ENCODE data around the gene CTIF.

- RRBS, result 0% methylated on average over 3 of the region's 42 CpGs
Measured at GRCh38 chr18:48538814-48539414, at the start of gene CTIF. TSS of gene CTIF (plus strand) at chr18:48539031.

DNA sequence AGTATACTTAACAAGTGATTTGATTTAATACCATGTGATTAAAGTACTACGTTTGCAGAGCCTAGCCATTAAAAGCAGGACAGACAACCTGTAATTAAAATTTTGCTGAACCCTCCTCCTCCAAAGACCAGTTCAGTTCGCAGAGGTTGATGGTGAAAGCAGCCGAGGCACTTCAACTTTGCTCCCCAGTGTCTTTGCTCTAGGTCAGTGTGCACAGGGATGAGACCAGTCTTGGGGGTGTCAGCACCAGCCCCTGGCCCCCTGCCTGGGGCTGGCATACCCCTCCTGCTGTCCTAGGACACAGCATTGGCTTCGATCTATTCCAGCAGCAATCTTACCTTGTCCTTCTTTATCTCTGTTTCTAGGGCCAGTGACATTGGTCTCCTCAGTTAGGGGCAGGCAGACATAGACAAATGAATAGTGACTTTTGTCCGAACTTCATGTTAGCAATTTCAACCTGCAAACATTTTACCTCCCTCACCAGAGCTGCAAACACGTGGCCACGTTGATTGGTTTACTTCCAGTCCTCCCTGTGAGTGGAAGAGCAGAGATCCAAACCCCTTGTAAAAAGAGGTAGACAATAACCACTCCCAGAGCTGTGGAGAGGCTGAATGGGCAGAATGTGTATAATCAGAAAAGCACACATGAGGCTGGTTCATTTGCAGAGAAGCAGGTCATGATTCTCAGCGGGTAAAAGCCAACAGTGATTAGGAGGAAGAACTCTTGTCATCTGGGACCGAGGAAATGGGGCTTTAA is 30.9 kb downstream of the CTIF start:
- RRBS, result no CpG with 5 or more reads among the region's 9 CpGs

DNA sequence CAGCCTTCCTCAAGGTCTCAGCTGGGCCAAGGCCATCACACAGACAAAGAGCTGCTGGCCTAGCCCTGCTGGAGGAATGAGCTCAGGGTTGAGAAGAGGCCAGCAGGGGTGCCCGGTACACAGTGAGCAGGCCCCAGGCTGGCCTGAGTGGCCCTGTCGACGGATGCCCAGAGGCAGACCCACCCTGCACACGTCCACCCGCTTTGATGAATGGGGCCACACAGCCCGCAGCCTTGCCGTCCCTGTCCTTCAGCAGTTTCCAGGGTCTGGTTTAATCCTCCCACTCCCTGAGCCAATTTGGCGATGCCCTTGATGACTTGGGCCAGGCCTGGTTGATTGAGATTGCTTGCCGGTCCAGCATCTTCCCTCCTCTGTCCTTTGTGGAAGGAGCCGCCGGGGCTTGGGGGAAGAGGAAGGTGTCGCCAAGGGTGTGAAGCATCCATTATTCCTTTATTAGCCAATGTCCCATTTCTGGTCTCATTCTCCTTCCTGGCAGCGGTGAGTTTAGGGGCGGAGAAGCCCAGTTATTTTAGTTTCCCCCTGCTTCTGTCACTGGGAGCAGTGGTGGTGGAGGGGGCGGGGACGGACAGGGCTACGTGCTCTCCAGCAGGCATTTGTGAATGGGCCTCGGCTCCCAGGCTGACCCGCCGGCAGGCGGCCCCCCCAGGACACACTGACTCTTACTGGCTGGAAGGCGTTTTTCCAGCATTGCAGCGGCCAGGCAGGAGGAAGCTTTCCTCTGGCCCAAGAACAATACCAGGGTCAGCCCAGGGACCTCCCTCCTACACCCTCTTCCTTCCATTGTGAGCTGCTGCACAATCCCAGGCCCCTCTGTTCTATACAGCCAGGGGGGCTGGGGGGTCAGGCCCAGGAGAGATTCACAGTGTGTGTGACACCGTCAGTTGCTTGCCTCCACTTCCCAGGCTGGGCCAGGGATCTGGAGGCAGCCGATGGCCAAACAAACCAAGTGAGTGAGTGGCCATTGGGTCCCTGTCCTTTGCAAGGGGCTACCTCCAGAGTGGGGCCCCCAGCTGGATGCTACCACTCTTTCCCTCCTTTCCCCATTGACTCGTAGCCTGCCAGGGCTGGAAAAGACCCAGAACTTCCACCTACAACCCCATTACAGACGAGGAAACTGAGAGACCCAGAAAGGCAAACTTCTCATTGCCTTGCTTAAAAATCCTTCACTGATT is 141.9 kb downstream of the CTIF start:
- RRBS, result no CpG with 5 or more reads among the region's 27 CpGs

GRCh38 chr18:48813733-48814690 is 136.8 kb downstream of the SMAD7 start:
- RRBS, result no CpG with 5 or more reads among the region's 5 CpGs

- RRBS, result 19% methylated on average over 2 of the region's 24 CpGs
Measured at GRCh38 chr18:48917458-48918410, 33.0 kb downstream of the SMAD7 start.

DNA sequence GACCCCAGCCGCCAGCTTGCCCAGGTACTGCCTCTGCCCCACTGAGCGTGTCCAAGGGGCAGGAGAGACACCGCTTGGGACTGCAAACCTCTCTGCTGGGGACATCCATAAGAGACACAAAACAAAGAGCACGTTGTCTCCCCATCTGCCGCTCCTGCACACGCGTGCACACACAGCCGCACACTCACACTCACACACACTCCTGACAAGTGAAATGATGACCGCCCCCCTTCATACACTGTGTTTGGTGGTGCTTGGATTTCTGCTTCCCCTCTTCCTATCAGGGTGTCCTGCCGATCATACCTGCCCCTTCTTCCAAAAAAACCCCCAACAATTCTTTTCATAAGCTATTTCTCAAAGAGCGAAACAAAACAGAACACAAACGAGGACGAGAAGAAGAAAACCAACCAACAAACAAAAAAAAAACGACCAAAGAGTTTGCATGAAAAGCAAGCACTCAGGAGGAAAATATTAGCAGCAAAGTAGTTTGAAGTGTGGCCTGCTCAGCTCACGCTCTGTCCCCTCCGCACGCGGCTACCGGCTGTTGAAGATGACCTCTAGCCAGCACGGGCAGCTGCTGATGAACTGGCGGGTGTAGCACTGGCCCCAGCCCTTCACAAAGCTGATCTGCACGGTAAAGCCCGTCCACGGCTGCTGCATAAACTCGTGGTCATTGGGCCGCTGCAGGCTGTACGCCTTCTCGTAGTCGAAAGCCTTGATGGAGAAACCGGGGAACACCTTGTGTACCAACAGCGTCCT is 29.7 kb downstream of the SMAD7 start:
- RRBS, result 100% methylated on average over 1 of the region's 31 CpGs

DNA sequence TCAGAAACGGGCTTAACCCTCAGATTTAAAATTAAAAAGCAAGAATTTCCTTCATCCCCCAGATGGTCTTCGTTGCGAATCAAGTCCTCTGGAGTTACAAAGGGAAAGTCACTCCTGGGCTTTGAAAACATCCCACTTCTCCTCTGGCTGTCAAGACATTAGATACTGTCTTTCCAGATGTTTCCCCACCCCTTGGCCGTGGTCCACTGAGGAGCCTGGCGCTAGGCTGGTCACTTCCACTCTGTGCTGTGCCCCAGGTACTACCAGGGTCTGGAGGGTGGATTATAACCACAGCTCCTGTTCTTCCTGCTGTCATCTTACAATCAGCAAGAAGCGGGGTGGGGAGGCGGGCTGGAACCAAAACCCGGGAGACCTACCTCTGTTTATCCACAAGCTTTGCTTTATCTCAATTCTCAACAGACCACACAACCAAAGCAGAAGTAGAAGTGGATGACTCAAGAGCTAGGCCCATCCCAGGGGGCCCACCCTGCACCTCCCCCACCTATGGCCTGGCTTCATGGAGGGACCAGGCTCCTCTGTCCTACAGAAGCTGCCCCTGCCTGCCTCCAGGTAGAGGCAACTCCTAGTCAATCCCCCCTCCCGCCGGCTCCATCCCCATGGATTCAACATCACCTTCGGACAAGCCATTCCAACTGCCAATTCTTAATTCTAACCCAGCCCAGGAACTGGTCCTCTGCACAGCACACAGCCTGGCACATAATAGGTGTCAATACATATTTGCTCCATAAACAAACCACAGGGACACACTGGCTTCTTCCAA is 17.8 kb downstream of the SMAD7 start:
- RRBS, result no CpG with 5 or more reads among the region's 11 CpGs

GRCh38 chr18:48947524-48947976 is 3.2 kb downstream of the SMAD7 start:
- RRBS, result no CpG with 5 or more reads among the region's 3 CpGs

GRCh38 chr18:48950759-48950951 is 110 bp downstream of the SMAD7 start:
- RRBS, result no CpG with 5 or more reads among the region's 14 CpGs

DNA sequence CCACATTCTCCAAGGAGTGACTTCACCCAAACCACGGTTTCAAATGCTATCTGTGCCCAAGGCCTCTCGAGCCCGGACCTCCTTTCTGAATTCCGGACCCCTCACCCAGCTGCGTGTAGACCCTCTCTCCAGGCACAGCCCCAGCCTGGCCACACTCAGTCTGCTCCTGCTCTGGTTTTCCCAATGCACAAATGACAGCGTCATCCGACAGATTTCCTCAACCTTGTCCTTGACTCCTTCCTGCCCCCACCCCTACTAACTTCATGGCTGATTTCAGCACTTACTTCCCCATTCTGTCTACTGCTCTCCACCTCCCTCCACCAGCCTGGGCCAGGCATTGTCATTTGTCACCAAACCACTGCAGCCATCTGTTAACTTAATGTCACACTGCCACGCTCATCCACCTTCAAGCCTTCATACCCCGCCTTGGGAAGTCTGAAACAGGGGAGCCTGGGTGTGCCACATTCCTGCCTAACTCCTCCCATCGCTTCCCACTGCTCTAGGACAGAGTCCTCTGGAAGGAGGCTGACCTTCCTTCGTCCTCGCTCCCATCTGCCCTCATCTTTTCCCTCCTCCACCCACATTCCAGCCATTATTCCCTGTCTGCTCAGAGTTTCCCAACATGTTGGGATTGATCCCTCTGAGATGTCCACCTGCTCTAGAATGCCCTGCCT is 42.0 kb upstream of the SMAD7 start:
- RRBS, result no CpG with 5 or more reads among the region's 12 CpGs

DNA sequence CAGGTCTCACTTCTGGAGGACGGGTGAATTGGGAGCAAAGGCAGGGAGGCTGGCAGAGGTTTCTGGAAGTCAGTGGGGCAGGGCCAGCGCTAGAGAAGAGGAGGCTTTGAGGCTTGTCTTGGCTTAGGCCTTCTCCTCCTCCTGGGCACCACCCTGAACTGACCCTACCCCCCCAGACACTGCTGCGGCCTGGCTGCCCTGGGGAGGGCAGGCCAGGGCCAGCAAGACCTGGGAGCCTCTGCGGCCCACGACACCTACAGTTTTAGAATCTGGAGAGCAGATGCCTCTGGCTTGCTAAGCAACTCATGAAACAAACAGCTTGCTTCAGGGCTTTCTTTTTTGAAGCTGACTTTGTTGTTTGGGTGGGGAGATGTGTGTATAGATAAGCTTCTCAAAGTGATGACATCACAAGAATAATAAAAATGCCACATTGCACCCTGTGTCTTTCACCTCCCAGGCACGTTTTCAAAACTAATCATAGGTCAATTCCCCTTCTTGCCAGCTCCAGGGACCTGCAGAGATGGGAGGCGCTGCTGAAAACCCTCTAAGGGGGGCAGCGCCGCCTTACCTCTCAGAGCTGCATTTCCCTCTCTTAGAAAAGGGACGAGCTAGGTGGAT is 46.2 kb upstream of the SMAD7 start:
- RRBS, result no CpG with 5 or more reads among the region's 10 CpGs

DNA sequence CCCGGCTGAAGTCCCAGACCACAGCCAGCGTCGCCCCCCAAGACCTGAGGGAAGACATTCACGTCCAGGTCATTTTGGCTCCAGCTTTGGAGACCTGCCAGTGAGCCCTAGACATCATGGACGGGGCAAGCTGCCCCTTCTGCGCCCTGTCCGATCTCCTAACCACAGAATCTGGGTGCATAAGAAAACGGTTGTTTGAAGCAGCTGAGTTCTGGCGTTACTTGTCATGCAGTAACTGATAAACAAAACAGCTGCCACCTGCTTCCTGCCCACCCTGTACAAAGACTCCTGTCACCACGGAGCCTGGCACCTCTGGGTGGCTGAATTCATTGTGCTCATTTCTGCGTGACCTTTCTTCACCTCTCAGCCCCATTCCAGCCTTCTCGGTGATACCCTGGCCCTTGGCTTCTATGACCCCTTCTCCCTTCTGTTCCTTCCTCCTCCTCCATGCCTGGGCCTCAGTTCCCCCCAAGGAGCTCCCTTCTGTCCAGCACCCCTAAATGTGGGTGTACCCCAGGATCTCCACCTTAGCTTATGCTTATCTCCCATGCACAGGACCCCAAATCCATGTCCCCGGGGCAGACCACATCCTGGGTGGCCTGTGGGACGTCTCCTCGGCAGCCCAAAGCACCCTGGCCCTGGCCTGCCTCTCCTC is 72.7 kb upstream of the SMAD7 start:
- RRBS, result no CpG with 5 or more reads among the region's 15 CpGs

DNA sequence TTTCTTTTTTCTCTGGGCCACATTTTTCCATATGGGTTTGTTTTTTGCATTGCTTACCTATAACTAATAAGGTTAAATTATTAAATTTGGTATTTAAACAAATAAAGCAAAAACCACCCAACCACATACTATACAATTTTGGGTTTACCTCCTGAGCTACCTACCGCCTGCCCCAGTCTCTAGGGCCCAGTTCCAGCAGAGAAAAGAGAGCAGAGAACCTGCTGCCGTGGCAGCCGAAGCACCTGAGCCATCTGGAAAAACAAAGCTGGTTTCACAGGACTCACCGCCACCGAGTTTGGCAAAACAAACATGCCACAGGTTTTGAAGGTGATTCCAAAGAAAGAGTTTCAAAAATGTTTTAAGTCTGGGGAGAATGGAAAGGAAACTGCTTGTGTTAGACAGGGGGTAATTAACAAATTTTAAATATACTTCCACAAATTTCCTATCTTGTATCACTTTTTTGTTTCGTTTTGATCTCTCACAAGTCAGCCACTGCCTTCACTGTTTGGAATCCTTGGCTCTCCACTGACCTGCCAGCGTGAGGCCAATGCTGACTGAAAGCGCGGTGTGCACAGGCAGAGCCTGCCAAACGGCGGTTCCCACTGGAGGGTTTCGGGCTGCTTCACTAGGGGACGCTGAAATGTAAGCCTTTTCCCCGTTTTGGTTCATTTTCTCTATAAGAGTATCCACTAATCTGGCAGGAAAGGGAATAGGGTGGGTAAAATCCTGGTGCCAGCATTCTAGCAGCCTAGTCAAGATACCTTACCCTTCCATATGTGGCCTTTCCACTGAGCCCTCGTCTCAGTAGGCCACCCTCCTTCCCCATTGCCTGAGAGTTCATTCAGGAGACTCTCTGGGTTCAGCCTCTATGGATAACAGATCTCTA is 91.7 kb downstream of the DYM start:
- RRBS, result no CpG with 5 or more reads among the region's 15 CpGs

GRCh38 chr18:49651063-49651472 is 89.2 kb downstream of the LIPG start:
- RRBS, result no CpG with 5 or more reads among the region's 9 CpGs

GRCh38 chr18:49729642-49730058 is 83.7 kb downstream of the ACAA2 start:
- RRBS, result no CpG with 5 or more reads among the region's 3 CpGs

DNA sequence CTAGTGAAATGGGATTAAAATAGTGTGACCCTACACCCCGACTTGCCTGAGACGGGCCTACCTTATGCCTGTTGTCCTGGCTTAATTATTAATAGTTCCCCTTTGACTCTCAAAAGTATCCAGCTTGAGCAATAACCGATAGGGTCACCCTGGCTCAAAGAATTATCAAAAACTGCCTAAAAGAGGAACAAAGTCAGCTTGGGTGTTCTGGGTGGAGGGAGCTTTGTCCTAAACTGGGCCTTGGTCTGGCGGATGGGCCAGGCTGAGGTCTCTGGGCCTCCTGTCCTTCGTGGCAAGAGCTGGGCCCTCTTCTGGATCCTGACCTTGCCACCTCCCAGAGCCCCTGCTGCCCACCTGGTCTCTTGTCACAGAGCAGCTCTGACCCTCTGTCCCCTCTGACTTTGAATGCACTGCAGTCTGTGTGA is 56.3 kb downstream of the ACAA2 start:
- RRBS, result no CpG with 5 or more reads among the region's 5 CpGs

GRCh38 chr18:49837454-49837852 is 24.1 kb upstream of the ACAA2 start:
- RRBS, result no CpG with 5 or more reads among the region's 7 CpGs

DNA sequence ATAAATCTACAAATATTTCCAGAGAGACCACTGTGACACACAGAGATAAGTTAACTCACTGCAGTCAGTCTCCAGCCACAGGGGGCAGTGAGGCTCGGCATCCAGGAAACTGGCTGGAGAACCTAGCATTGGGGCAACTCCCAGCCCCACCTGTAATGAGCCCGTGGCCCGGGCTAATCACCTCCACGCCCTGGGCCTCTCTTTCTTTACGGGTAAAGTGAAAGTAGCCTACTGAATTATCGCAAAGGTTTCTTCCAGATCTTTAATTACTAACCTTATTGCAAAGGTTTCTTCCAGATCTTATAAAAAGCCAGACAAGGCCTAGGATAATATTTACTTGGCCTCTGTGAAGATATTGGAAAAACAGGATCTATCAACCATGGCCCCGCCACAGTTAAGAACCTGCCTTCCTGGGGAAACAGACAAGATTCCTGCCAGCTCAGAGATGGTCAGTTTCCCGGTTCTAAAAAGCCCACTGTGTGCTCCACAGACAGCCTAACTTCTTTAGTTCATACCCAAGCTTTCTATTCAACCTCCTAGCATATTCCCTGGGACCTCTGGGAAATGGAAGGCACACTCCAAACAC is 45.8 kb upstream of the ACAA2 start:
- RRBS, result no CpG with 5 or more reads among the region's 8 CpGs

GRCh38 chr18:50611223-50611951 is 51.5 kb downstream of the MAPK4 start:
- RRBS, result no CpG with 5 or more reads among the region's 7 CpGs

- RRBS, result no CpG with 5 or more reads among the region's 11 CpGs
Measured at GRCh38 chr18:50653629-50654111, 93.8 kb downstream of the MAPK4 start.

Data from amniotic epithelial cell (primary cell).